ENCODE measurements around a stretch of chr10.

DNA sequence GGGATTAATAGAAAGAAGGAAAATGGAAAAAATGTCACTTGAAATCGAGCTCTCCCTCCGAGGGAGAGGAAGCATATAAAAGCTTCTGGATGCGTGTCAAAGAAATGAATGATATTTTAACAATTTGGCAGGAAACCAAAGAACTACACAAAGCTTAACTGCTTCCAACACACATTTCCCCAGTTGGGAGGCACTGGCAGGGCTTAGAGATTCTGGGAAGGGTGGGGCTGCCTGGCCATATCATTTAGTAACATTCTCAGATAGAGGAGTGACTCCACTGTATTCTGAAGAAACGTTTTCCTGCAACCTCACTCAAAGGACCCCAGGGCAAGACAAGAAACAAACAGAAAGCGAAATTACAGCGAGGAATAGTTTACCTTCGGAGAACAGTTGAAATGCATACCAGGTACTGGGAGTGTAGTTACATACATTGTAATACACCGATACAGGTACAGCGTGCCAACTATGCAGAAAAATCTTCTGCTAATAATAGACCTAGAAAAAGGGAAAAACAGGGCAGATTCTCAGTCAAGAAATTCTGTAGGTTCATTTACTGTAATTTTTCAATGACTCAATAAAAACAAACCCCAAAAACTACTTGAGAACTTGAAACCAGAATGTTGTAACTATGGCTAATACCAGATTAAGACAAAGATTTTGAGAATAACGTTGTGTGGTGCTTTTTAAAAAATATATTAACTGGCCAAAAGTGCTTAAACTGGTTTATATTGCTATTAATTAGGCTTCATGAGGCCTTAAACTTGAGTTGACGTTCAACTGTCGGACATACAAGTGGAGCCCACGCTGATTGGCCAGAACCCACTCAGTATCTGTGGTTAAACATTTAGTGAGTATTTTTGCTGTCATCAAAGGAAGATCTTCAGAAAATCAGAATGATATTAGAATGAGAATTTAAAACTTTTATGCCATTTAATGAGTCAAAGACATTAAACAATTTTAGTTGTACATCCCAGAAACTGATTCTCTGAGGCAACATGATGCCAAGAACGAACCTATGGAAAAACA lies 75.8 kb upstream of the ASAH2 start:
- PRO-cap, result no peak
- RAMPAGE, long total RNA, 5 experiments, result no peak in any of the 5 experiments
- RRBS, result no CpG with 5 or more reads among the region's 14 CpGs

DNA sequence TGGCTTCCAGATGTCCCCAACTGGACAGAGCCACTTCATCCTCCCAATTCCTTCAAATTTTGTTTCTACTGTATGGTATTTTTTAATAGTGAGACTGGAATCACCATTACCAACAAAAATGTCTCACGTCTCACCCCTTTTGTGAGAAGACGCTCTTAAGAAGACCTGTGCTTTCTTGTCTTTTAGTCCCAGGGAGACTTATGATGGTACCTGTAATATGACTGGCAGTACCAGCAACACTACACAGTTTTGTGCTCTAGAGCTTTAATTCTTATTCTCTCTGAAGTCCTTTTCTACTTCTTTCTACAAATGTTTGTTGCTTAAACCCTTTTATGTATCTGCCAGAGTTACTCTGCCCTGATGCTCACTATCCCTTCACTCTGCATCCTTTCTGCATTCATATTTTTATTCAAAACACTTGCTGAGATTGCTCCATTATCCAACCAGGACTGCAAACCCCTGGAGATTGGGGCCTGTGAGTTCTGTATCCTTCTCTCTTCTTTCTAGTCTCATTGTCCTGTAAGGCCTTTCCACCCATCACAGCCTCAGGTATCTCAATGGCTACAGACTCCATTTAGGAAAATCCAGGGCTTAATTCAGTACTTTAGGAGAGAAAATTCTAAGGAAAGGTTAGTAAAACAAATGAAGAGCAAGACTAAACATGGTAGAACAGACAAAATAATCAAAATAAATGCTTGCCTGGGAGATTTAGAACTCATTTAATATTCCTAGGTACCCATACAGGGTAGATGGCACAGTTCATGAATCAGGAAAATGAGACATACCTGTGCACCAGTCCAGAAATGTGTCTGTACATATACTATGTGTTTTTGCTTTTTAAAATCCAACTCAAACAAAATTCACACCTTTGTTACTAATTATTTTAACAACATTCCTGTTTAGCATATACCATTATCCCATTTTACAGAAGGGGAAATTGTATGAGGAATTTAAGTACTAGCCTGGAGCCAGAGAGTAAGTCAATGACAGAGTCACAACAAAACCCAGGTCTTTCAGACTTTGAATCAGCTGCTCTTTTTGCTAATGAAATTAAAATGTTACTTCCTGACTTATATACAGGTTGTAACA lies 82.1 kb upstream of the ASAH2 start:
- PRO-cap, result no peak
- RAMPAGE, long total RNA, 5 experiments, result start-site peak on the minus strand in 1 of 5 experiments, centred at positions 99 to 627 of the sequence, 5 to 6 reads per replicate
- RRBS, result no CpG with 5 or more reads among the region's 2 CpGs

DNA sequence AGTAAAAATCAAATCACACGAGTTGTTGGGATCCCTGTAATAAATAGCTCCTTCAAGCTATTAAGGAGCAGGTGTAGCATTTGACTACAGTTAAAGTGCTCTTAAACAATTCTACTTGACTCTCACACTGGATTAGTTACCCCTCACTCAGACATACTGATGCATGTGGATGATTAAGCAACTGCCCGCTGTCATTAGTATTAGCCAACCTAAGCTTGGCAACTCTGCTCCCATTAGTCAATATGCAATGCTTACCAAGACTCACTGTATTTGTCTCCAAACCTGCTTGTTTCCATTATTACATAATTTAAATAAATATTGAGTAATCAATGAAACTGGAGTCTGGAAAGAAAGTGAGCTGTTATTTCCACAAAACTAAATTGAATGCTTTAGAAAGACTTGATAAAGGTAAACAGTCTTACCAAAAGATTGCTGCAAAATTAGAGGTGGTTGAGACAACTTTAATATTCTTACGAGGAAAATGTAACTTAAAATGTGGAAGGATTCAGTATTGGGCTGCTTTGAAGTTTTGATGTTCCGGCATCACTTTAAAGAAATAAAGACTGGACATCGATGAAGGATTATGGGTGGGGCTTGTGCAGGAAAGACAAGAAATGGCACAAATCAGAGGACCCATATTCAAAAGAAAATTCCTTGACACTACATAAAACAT lies 144.1 kb upstream of the ASAH2 start:
- PRO-cap, result no peak
- RAMPAGE, long total RNA, 5 experiments, result start-site peak on the minus strand in 1 of 5 experiments, centred at position 251 of the sequence, 9 reads per replicate
- RRBS, result no CpG with 5 or more reads among the region's 5 CpGs

GRCh38 chr10:50400649-50401086 lies 149.4 kb upstream of the ASAH2 start:
- PRO-cap, result no peak
- RAMPAGE, long total RNA, 5 experiments, result no peak in any of the 5 experiments
- RRBS, result no CpG with 5 or more reads among the region's 3 CpGs

DNA sequence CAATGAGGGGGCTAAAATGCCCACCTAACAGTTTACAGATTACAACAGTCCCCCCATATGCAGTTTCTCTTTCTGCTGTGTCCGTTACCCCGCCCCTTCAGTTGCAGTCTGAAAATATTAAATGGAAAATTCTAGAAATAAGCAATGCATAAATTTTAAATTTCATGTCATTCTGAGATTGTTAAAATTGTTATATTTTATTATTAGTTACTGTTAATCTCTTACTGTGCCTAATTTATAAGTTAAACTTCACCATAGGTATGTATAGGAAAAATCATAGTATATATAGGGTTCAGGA lies 167.5 kb upstream of the ASAH2 start:
- PRO-cap, result no peak
- RAMPAGE, long total RNA, 5 experiments, result no peak in any of the 5 experiments
- RRBS, result no CpG with 5 or more reads among the region's 2 CpGs

- PRO-cap, result no peak
- RAMPAGE, long total RNA, 5 experiments, result no peak in any of the 5 experiments
- RRBS, result no CpG with 5 or more reads among the region's 3 CpGs
Observed at GRCh38 chr10:50511249-50512029, 112.3 kb downstream of the SGMS1 start.

DNA sequence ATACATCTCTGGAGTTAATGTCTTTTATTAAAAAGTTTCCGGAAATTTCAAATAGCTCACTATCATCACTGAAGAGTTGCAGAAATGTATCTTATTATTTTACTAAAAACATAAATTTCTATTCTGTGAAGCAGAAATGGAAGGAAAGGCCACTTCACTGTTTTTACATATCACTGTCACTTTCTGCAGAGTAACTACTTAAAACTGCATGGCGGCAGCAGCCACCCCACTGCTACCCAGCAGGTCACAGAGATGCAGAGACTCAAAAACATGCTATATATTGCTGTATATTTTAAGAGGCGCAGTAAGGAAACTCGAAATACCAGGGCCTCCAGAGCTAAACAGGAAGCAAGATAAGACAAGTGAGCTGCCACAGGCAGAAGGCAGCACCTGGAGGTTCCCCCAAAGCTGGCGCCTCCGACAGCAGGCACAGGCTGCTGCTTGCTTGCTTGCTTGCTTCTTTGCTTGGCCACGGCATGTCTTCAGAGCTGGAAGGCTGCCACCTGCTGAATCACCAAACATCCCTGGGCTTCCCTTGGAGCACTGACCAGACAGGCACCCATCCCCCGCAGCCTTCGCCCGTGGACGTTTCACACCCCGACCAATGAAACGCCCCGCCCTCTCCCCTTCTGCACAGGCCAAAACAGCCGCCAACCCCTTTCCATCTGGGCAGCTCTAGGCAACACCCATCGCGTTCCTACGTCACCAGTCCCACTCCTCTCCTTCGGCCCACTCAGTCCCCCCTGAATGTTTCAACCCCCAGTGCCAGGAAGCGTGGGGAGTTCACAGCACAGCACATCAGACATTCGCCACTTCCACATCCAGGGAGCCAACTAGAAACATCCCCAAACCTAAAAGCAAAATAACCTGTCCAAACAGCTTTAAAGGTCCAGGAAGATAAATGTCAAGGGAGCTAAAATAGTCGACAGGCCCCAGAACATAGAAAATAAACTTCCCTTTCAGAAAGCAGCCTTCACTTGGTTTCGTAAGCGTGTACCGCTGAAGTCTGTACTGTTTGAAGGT lies 1.8 kb downstream of the SGMS1 start:
- PRO-cap, result bidirectional peak, plus-strand start at position 762 of the sequence, minus-strand start at position 494 of the sequence
- RAMPAGE, long total RNA, 5 experiments, result no peak in any of the 5 experiments
- RRBS, result no CpG with 5 or more reads among the region's 25 CpGs

DNA sequence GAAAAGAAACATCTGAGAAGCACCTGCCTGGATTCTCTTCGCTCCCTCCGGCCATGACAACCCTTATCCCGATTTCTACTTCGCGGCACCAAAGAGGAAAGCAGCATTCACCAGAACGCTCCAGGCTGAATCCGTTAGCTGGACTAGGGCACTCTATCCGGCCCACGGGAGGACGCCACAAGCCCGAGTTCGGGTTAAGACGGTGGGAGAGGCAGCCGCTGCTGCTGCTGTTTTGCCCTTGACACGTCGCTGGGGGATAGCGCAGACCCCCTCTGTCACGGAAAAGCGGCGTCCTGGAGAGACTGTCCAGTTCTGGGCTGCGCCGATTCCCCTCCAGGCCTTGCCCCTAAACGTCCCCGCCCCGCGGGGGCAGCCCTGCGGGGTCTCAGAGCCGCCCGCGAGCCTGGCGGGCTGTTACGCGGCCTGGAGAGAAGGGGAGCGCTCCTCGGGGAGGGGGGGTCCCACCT lies 1.0 kb downstream of the SGMS1 start:
- PRO-cap, result no peak
- RAMPAGE, long total RNA, 5 experiments, result start-site peak on the minus strand in 2 of 5 experiments, centred at positions 316 to 317 of the sequence, 21 to 44 reads per replicate
- RRBS, result under 1% methylated on average over 5 of the region's 35 CpGs

DNA sequence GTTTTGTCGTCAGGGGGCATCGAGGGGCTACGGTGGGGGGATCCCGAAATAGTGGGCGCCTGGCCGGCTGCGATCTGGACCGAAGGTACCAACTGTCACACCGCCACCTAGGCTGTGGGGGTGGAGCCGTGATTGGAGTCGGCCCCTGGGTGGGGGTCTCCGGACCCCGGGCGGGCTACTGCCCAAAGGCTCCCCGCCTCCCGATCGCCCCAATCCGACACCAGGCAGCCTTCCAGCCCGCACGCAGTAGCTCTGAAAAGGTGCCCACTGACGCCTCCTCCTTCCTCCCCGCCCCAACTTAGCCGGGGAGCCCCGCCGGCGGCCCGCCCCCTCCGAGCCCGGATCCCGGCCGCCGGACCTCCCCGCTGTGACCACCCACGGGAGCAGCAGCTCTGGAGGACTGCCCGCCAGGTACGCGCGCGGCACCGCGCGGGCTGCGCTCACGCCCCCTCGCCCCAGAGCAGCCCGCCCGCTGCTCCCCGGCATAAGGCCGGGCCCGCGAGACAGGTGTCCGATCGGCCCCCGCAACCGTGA lies 548 bp downstream of the SGMS1 start:
- PRO-cap, result bidirectional peak, plus-strand start at position 395 of the sequence, minus-strand start at position 254 of the sequence
- RAMPAGE, long total RNA, 5 experiments, result start-site peak on the minus strand in 2 of 5 experiments, centred at positions 230 to 253 of the sequence, 6 to 41 reads per replicate
- RRBS, result 1% methylated on average over 20 of the region's 55 CpGs

- PRO-cap, result no peak
- RAMPAGE, long total RNA, 5 experiments, result no peak in any of the 5 experiments
- RRBS, result no CpG with 5 or more reads among the region's 3 CpGs
Observed at GRCh38 chr10:50648150-50648657, 24.4 kb upstream of the SGMS1 start.

GRCh38 chr10:51080603-51080910 lies 6.3 kb downstream of the PRKG1 start:
- PRO-cap, result no peak
- RAMPAGE, long total RNA, 5 experiments, result no peak in any of the 5 experiments
- RRBS, result no CpG with 5 or more reads among the region's 4 CpGs

DNA sequence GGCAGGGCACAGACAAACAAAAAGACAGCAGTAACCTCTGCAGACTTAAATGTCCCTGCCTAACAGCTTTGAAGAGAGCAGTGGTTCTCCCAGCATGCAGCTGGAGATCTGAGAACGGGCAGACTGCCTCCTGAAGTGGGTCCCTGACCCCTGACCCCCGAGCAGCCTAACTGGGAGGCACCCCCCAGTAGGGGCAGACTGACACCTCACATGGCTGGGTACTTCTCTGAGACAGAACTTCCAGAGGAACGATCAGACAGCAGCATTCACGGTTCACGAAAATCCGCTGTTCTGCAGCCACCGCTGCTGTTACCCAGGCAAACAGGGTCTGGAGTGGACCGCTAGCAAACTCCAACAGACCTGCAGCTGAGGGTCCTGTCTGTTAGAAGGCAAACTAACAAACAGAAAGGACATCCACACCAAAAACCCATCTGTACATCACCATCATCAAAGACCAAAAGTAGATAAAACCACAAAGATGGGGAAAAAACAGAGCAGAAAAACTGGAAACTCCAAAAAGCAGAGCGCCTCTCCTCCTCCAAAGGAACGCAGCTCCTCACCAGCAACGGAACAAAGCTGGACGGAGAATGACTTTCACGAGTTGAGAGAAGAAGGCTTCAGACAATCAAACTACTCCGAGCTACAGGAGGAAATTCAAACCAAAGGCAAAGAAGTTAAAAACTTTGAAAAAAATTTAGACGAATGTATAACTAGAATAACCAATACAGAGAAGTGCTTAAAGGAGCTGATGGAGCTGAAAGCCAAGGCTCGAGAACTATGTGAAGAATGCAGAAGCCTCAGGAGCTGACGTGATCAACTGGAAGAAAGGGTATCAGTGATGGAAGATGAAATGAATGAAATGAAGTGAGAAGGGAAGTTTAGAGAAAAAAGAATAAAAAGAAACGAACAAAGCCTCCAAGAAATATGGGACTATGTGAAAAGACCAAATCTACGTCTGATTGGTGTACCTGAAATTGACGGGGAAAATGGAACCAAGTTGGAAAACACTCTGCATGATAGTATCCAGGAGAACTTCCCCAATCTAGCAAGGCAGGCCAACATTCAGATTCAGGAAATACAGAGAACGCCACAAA lies 90.0 kb downstream of the PRKG1 start:
- PRO-cap, result no peak
- RAMPAGE, long total RNA, 5 experiments, result start-site peak on the plus strand in 4 of 5 experiments, centred at positions 385 to 948 of the sequence, 8 to 62 reads per replicate
- RRBS, result no CpG with 5 or more reads among the region's 21 CpGs

DNA sequence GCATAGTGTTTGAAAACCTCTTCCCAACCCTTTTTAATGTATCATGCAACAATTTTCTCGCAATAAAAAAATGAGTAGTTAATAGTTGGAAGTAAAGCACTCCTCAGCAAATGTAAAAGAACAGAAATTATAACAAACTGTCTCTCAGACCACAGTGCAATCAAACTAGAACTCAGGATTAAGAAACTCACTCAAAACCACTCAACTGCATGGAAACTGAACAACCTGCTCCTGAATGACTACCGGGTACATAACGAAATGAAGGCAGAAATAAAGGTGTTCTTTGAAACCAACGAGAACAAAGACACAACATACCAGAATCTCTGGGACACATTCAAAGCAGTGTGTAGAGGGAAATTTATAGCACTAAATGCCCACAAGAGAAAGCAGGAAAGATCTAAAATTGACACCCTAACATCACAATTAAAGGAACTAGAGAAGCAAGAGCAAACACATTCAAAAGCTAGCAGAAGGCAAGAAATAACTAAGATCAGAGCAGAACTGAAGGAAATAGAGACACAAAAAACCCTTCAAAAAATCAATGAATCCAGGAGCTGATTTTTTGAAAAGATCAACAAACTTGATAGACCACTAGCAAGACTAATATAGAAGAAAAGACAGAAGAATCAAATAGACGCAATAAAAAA lies 135.8 kb downstream of the PRKG1 start:
- PRO-cap, result no peak
- RAMPAGE, long total RNA, 5 experiments, result start-site peak on the plus strand in 2 of 5 experiments, centred at positions 147 to 401 of the sequence, 6 to 15 reads per replicate
- RRBS, result no CpG with 5 or more reads among the region's 5 CpGs

DNA sequence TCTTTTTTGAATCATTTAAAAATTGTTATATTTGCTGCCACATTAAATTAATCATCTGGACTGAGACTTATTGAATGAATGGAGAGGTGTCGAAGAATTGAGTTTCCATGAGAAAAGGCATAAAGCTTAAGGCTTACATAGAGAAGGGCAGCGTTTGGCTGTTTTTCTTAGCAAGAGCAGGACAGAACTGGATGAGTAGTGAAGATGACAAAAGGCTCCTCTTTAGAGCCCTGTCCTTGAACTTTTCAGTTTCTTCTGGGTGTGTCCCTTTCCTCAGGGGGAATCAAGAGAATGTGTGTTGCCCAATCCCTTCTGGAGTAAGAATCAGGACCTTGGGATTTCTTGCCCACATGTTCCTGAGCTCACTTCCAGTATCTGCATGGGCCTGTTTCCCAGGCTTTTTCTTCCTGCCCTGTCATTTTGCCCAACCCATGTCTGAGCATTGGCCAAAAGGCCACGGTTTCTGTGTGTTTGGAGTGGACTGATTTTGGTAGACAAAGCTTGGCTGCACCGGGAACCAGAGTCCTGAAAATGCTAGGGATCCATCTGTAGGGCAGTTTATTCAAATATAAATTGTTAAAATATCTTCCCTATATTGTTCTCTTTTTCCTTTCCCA lies 195.8 kb upstream of the CSTF2T start:
- PRO-cap, result no peak
- RAMPAGE, long total RNA, 5 experiments, result no peak in any of the 5 experiments
- RRBS, result no CpG with 5 or more reads among the region's 4 CpGs

DNA sequence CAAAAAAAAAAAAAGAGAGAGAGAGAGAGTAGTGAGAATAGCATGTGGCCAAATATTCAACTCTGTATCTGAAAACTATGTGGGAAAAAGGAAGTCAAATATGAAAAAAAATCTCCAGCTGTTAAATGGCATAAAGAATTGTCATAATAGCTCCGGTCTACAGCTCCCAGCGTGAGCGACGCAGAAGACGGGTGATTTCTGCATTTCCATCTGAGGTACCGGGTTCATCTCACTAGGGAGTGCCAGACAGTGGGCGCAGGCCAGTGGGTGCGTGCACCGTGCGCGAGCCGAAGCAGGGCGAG lies 80.9 kb upstream of the DKK1 start:
- PRO-cap, result no peak
- RAMPAGE, long total RNA, 5 experiments, result no peak in any of the 5 experiments
- RRBS, result no CpG with 5 or more reads among the region's 13 CpGs

DNA sequence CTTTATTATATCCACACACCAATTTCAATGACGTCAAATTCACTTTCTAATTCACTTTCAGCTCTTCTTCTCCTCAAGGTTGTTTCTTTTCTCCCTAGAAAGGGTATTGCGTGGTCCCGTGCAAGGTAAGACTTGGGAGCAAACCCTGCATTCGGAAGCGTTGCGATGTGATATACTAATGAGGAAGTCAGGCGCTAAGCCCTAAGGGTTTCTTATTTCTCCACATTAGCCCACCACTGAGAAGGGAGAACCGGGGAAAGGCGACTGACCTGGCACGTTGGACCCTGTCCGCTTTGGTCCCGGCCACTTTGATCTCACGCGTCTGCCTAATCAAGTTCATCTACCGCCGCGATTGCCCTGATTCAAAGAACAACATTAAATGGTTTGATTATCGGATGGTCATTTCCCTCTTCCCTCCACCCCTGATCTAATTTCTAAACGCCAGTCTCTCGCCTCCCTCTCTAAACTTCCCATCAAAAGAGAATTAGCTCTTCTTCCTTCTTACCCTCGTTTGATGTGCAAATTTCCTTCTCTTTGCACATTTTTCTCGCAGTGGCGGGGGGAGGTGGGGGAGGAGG lies 863 bp upstream of the DKK1 start:
- PRO-cap, result no peak
- RAMPAGE, long total RNA, 5 experiments, result no peak in any of the 5 experiments
- RRBS, result 4% methylated on average over 5 of the region's 23 CpGs

GRCh38 chr10:52314772-52315491 lies 851 bp downstream of the DKK1 start:
- PRO-cap, result no peak
- RAMPAGE, long total RNA, 5 experiments, result no peak in any of the 5 experiments
- RRBS, result no CpG with 5 or more reads among the region's 35 CpGs

DNA sequence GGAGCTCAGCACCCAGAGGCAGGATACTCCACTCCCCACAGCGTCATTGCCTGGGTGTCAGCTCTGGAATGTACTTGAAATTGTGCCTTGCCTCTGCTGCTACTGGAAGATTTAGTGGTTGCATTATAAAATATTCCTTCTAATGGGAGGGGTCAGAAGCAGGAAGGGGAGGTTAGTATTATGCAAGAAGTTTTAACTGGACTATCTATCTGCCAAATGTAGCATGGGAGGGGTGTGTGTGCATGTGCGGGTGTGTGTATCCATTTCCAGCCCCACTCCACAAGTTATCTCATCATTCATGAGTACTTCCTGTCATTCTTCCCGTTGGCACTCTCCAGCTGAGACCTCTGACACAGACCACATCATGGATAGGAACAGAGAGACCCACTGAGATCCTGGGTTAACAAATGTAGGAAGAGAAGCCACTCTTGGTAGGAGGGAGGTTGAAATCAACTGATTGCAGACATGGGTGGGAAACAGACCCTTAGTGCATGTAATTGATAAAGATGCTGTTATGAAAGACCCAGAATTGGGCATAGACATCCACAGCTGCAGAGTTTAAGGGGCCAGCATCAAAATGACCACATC lies 13.4 kb downstream of the MBL2 start:
- PRO-cap, result no peak
- RAMPAGE, long total RNA, 5 experiments, result no peak in any of the 5 experiments
- RRBS, result no CpG with 5 or more reads among the region's 3 CpGs

GRCh38 chr10:56778266-56778465 lies 417.1 kb upstream of the ZWINT start:
- PRO-cap, result no peak
- RAMPAGE, long total RNA, 5 experiments, result no peak in any of the 5 experiments
- RRBS, result no CpG with 5 or more reads among the region's 2 CpGs

- PRO-cap, result no peak
- RAMPAGE, long total RNA, 5 experiments, result no peak in any of the 5 experiments
- RRBS, result no CpG with 5 or more reads among the region's 5 CpGs
Observed at GRCh38 chr10:57992494-57993290, 275.0 kb downstream of the IPMK start.